ENCODE measurements around a stretch of chr19.

GRCh38 chr19:12799736-12800706 is 1.6 kb downstream of the PRDX2 start:
- RRBS: 80% methylated on average over 1 of the region's 19 CpGs

GRCh38 chr19:12867396-12867861 is 13.8 kb downstream of the DNASE2 start:
- RRBS: 7% methylated on average over 5 of the region's 30 CpGs

GRCh38 chr19:12886123-12886957 is 661 bp downstream of the KLF1 start:
- RRBS: no CpG with 5 or more reads among the region's 21 CpGs

GRCh38 chr19:12897586-12897937 is 6.6 kb downstream of the GCDH start:
- RRBS: no CpG with 5 or more reads among the region's 13 CpGs

- RRBS: no CpG with 5 or more reads among the region's 19 CpGs
These were observed 10.2 kb upstream of the NFIX start for GRCh38 chr19:12984964-12985676.

GRCh38 chr19:13016978-13017459 is 21.7 kb downstream of the NFIX start:
- RRBS: 33% methylated on average over 6 of the region's 16 CpGs

DNA sequence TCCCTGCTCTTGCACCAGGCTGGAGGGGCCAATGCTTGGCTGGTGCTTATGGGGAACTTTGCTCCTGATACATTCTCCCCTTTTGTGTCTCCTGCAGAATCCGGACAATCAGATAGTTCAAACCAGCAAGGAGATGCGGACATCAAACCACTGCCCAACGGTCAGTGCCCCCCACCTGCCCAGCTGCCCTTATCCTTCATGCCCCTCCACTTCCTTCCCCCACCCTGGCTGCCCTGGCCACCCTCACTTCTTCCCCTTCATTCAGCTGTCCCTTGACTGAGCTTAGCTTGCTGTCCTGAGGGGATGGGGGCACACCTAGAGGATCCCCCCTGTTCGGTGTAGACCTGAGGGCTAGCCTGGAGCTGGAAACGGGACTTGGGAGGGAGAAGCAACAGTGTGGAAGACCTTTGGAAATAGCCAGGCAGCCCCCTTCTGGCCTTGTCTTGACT is 29.7 kb downstream of the LYL1 start:
- RRBS: no CpG with 5 or more reads among the region's 5 CpGs

GRCh38 chr19:13103240-13103399 is 462 bp upstream of the LYL1 start:
- RRBS: 11% methylated on average over 1 of the region's 1 CpG

GRCh38 chr19:13152454-13152985 is 2.3 kb downstream of the IER2 start:
- RRBS: 2% methylated on average over 3 of the region's 22 CpGs

DNA sequence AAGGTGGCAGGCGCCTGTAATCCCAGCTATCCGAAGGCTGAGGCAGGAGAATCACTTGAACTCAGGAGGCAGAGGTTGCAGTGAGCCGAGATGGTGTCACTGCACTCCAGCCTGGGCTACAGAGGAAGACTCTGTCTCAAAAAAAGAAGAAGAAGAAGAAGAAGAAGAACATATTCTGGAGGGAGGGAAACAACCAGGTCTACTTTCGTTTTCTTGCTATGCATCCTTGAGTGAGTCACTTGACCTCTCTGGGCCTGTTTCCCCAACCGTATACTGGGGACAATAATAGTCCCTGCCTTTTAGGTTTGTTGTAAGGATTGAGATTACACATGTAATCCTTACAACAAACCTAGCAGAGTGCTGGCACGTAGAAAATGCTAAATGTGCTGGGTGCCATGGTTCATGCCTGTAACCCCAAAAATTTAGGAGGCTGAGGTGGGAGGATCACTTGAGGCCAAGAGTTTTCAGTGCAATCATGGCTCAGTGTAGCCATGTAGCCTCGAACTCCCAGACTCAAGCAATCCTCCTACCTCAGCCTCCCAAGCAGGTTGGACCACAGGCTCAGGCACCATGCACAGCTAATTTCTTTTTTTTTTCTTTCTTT is 6.7 kb downstream of the IER2 start:
- RRBS: no CpG with 5 or more reads among the region's 7 CpGs

- RRBS: no CpG with 5 or more reads among the region's 13 CpGs
These were observed 40.9 kb downstream of the IER2 start for GRCh38 chr19:13191085-13191590.

- RRBS: no CpG with 5 or more reads among the region's 14 CpGs
These were observed 166.3 kb downstream of the CACNA1A start for GRCh38 chr19:13339899-13340395.

GRCh38 chr19:13727829-13728326 is 19.8 kb upstream of the YJU2B start:
- RRBS: no CpG with 5 or more reads among the region's 10 CpGs

DNA sequence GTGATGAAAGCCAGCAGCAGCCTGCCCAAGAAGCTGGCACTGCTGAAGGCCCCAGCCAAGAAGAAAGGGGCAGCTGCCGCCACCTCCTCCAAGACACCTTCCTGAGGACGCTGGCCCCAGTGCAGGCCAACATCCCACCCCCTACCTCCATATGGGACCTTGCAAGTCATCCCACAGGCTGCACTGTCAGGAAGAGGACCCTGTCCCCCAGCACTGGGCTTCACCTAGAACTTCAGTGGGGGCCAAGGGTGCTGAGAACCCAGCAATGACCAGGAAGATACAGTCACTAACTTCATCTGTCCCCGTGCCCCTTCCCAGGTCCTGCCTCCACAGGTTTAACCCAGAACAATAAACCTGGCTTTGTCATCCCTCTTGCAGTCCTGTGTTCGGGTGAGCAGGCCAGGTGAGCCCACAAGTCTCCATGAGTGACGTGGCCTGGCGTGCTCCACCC is 3.9 kb downstream of the C19orf53 start:
- RRBS: no CpG with 5 or more reads among the region's 6 CpGs

DNA sequence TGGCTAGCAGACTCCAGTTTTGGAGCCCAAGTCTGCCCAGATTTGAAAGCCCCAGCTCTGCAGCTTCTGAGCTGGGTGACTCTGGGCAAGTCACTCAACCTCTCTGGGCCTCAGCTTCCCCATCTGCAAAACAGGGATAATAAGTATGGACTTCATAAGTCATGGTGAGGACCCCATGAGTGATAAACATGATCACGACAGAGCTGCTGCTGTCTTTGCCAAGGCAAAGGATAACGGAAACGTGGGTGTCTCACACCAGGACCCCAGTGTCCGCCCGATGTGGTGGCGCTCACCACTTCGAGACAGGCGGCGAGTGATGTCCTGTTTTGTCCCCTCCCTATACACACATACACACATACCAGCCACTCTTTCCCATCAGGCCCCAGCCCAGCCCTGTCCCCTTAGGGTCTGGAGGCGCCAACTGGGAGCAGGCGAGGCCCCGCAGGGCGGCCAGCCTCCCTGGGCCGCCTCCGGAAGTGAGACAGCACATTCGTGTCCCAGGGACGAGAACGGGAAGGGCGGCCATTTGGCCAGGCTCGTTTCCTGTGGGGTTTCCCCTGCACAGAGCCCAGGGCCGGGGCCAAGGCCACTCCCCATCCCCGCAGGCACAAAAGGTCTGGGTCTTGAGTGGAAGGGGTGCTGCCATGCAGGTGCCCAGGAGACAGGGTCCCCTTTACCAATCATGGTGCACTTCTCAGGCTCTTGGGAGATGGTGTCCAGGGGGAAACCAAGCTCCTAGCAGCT is 38.1 kb upstream of the NANOS3 start:
- RRBS: 3% methylated on average over 4 of the region's 22 CpGs

GRCh38 chr19:13840999-13841511 is 35.9 kb upstream of the NANOS3 start:
- RRBS: no CpG with 5 or more reads among the region's 23 CpGs

GRCh38 chr19:13856490-13856778 is 20.5 kb upstream of the NANOS3 start:
- RRBS: no CpG with 5 or more reads among the region's 2 CpGs

DNA sequence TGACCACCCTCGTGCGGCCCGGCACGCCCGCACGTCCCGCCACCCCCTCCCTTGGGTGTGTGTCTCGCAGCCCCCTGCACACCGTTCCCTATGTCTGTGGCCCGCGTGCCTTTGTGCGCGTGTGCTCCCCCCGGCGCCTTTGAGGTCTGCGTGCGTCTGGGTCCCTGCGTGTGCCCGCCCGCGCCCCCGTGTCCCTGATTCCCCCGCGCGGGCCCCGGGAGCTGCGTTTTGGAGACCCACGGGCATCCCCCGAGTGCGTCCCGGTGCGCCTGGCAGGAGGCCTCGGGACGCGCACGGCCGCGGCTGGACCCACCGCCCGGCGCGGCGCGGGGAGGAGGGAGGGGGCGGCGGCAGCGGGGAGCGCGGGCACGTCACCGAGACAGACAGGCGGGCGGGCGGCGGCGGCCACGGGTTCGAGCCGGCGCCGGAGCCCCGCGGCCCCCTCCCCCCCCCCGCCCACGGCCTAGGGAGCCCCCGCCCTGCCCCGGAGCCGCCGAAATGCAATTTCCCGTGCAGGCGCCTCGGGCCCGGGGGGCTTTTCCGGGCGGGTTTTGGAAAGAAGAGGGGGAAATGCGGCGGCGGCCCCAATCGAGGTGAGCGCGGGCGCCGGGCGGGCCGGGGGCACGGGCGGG is 12.0 kb upstream of the NANOS3 start:
- RRBS: 5% methylated on average over 75 of the region's 87 CpGs

- RRBS: 2% methylated on average over 19 of the region's 34 CpGs
These were observed 3.4 kb downstream of the NANOS3 start for GRCh38 chr19:13880009-13881026.

- RRBS: 1% methylated on average over 8 of the region's 11 CpGs
These were observed 311 bp downstream of the RFX1 start for GRCh38 chr19:14005950-14006067.